Aortic smooth muscle cell (primary cell): ENCODE measurements around a stretch of chr15.

DNA sequence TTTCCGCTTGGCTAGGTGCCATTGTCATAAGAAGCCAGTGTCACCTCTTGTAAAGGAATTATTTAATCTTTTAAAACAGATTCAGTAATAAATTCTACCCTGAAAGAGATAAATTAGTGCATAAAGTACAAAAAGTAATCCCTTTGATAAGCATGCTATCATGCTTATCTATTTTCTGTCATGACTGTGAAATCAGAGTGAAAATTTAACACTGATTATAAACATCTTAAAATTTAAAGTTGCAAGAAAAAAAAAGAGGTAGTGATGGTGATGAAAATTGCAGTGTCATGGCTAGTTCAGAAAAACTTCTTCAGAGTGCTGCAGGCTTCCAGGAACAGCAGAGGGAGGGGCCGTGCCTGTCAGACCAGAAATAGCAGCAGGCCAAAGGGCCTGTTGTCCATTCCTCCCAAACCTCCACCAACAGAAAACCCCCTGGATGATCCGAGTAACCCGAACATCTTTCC lies 115.9 kb downstream of the ARRDC4 start:
- RRBS, result no CpG with 5 or more reads among the region's 4 CpGs

GRCh38 chr15:98660237-98660764 lies 12.0 kb downstream of the IGF1R start:
- RRBS, result no CpG with 5 or more reads among the region's 2 CpGs

DNA sequence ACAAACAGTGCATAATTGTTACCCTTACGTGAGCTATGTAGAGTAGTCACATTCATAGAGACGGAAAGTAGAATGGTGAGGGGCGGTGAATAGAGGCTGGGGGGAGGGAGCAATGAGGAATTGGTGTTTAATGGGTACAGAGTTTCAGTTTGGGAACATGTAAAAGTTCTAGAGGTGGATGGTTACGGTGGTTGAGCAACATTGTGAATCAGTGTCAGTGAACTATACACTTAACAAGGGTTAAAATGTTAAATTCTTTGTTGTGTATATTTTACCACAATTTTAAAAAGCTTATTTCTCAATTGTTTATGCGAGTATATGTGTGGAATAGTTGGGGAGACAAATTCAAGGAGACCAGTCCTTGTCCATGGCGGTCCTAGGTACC lies 18.3 kb downstream of the IGF1R start:
- RRBS, result no CpG with 5 or more reads among the region's 6 CpGs

DNA sequence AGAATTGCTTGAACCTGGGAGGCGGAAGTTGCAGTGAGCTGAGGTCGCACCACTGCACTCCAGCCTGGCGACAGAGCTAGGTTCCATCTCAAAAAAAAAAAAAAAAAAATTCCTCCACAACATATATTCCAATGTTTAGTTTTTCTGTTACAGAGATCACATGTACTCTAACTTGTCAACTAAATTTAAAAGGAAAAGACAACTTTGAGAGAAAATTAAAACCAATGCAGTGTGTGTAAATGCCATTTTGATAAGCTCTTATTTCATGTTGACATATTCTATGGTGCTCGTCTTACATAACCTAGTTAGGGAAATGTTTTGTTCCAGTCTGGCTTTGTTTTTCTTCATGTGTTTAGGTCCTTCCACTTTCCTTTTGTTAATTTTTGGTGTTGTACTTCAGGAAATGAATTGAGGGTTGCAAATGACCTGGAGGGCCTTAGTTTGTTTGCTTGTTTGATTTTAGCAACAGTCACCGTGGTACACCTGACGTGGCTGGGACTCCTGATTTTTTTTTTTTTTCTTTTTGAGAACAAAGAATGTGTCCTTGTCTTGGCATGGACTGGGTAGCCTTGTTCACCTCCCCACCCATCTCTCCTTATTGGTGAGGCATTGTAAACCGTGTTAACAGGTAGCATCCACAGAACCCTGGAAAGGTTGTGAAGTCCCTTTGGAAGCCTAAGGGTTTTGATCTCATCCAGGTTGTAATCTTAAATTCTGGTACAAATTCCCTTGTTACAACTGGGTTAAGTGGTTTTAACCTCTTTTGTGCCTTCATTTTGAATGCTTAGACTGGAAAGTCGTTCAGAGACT lies 114.8 kb downstream of the IGF1R start:
- RRBS, result no CpG with 5 or more reads among the region's 8 CpGs

GRCh38 chr15:98794642-98795135 lies 146.3 kb downstream of the IGF1R start:
- RRBS, result no CpG with 5 or more reads among the region's 3 CpGs

DNA sequence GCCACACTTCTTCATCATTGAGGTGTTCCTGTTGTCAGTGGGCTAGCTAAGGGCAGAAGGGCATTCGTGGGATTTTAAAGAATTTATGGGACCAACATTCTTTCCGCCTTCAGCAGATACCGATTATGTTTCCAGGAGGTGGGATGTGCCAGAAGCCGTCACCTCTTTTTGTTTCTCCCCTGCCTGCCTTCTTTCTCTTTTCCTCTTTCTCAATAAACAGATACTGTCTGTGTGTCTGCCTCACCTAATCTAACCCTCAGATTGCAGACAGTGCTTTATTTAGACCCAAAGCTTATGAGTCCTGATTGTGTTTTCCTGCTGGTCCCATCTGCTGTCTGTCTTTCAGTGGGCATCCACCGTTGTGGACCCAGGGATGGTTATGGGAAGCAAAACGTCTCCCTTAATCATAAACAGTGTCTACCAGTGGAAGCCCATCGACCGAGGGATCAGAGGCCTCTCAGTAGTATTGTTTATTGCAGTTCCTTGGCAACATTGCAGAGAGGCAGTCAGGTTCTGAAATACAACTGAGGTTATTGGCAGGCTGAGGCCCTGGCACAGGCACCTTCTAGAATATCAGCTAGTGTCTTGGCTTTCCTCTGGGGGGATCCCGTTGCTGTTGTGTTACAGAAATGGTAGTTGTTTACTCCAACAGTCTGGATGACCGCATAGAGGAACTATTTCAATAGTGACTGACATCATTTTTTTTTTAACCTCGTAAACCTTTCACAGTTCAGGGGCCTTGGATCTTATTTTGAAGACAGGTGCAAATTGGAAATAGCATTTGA lies 64.2 kb downstream of the PGPEP1L start:
- RRBS, result no CpG with 5 or more reads among the region's 11 CpGs

GRCh38 chr15:98946309-98947206 lies 61.0 kb downstream of the PGPEP1L start:
- RRBS, result 33% methylated on average over 3 of the region's 15 CpGs

DNA sequence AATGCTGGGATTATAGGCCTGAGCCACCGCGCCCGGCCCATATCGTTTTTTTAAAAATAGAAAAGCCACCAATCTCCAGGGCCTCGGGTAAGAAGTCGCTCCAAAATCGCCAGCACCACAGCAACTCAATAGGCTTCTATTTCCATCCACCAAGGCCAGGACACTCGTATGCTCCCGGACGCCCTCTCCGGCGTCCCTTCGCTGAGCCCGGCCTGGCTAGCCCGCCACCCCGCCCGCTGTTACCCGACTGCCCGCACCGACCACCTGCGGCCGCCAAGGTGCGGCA lies 277 bp upstream of the SYNM start:
- RRBS, result no CpG with 5 or more reads among the region's 23 CpGs

GRCh38 chr15:99306501-99307099 lies 55.3 kb downstream of the LRRC28 start:
- RRBS, result no CpG with 5 or more reads among the region's 7 CpGs

DNA sequence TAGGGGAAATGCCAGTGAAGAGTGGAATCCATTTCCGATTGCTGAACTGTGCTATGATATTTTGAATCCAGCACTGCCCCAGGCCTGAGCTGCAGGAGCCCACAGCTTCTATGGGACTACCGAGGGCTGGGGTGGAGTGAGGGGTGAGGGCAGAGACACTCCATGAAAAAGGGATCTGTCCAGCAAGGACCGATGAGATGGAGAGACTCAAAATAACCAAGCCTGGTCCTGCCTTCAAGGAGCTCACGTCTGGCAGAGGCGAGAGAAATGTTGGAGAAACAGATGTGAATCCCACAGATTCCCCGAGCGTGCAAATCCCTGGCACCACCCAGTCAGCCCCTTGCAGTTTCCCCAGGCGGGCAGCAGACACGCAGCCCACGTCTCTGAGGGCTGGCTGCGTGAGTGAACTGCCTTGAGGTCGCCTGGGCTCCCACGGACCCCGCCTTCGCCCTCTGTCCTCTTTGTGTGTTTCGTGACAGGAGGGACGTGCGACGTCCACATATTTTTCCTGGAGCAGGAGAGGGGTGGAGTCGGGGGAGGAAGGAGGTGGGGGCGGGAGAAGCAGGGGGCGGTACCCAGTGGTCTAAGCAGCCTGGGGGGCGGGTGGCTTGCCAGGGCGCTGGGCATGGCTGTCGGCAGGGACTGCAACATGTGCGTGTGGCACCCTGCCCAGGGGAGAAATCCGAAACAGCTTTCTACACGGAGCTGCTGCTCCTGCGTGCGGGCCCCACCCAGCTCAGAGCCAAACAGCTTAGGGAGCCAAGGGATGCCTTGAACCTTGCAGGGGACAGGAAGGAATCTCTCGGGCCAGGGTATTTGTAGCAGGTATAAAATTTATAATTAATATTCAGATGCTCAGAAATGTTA lies 79.5 kb upstream of the MEF2A start:
- RRBS, result no CpG with 5 or more reads among the region's 31 CpGs

GRCh38 chr15:99508948-99509296 lies 56.9 kb upstream of the MEF2A start:
- RRBS, result no CpG with 5 or more reads among the region's 3 CpGs

DNA sequence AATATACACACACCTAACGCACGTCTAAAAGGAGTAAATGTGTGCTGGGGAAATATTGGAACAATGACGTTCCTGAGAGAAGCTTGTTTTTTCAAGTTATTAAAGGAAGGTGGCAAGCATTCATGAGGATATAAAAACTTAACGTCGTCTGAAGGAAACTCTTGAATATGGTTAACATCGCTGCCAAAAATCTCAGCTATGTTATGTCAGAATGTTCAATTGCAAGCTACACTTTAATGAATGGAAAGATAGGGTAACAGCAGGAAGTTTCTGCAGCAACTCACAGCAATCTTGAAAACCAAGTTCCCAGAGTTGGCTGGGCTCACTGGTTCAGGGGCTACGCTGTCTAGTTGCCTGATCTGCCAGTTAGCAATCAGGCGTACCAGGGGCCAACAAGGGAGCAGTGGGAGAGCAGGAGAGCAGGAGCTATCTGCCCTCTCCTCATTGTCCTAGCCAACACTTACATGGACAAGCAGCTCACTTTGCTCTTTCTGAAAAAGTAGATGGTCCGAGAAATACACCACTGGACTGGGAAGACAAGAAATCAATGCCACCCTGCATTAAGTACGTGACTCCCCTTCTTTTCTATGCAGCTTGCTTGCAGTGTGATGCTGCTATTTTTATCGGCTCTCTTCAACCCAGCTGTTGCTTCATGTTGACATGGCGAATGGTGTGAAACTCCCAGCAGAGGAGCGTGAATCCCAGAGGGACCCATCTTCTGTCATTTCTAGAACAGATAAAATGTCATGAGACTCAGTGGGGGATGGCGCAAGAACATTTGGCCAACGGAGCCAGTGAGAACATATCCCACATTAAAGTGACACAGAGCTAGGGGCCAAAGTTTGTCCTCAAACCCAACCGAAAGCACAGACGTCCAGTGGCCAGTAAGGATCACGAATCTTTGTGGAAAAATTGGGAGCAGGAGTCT lies 54.0 kb upstream of the MEF2A start:
- RRBS, result no CpG with 5 or more reads among the region's 18 CpGs

- RRBS, result no CpG with 5 or more reads among the region's 7 CpGs
These were observed 39.0 kb downstream of the MEF2A start for GRCh38 chr15:99604666-99605238.

DNA sequence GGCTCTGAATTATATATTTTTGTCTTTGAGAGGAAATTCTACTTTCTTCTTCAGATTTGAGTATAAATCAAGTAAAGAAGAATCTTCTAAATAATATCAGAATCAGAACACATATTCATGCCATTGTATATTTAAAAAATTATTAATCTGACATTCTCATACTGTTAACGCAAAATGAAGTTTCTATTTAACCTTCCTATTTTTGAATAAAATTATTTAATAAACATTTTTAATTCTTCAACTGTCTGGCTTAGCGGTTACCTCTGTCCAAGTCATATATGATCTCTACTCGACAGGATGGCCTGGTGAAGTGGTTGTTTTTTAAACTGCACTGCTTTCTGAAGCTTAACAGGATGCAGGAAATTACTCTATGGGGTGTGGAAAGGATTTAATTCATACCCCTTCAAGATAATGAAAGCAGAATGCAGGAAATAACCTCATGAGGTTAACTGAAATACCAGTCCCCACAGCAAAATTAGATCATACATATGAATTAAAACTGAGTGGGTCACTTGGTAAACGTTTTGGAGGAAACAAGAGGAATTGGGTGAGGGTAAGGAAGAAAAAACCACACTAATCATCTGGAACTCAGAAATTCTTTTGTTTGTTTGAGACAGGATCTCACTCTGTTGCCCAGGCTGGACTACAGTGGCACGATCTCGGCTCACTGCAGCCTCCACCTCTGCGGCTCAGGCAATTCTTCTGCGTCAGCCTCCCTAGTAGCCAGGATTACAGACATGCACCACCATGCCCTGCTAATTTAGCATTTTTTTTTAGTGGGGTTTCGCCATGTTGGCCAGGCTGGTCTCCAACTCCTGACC lies 50.2 kb downstream of the LYSMD4 start:
- RRBS, result no CpG with 5 or more reads among the region's 9 CpGs

- RRBS, result no CpG with 5 or more reads among the region's 4 CpGs
These were observed 25.3 kb downstream of the LYSMD4 start for GRCh38 chr15:99707903-99708303.

GRCh38 chr15:100580380-100580756 lies 21.6 kb downstream of the LINS1 start:
- RRBS, result no CpG with 5 or more reads among the region's 4 CpGs

DNA sequence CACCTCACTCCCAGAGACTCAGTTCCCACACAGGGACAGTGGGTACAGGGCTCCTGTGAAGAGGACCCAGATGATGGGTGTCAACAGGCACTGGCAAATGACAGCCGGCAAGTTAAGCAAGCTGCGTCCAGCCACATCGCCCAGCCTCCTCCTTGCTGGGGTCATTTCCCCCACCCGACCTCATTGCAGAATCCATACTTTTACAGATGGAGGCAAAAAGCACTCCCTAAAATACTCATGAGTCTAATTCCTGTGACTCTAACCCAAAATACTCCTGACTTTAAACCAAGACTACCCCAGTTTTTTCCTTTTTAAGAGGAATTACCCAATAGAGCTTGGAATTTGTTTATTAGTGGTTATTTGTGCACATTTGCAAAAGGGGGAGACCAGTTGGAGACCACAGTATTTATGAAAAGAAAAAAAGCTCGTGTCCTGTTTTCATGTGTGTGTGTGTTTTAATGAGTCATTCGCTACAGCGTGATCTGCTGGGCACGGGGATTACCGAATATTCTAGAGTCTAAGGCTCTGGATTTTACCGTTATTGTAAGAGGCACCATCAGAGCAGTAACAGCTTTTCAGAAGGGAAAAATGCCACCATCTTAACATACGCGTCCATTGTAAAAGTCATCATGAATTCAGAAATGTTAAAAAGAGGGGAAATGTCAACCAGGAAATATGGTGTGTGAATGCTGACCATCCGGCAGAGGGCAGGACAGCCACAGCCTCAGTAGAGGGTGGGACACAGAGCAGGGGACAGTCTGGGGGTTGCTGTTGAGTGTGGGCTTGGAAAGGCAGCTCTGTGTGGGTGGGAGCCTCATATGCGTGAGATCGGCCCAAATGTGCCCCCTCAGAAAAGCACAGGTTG lies 69.3 kb downstream of the ASB7 start:
- RRBS, result no CpG with 5 or more reads among the region's 15 CpGs

- RRBS, result no CpG with 5 or more reads among the region's 29 CpGs
These were observed 83.9 kb downstream of the ASB7 start for GRCh38 chr15:100686042-100686916.

GRCh38 chr15:100687911-100688283 lies 85.5 kb downstream of the ASB7 start:
- RRBS, result no CpG with 5 or more reads among the region's 9 CpGs

GRCh38 chr15:100733195-100733543 lies 130.8 kb downstream of the ASB7 start:
- RRBS, result no CpG with 5 or more reads among the region's 5 CpGs